ENCODE measurements around a stretch of chr2.

DNA sequence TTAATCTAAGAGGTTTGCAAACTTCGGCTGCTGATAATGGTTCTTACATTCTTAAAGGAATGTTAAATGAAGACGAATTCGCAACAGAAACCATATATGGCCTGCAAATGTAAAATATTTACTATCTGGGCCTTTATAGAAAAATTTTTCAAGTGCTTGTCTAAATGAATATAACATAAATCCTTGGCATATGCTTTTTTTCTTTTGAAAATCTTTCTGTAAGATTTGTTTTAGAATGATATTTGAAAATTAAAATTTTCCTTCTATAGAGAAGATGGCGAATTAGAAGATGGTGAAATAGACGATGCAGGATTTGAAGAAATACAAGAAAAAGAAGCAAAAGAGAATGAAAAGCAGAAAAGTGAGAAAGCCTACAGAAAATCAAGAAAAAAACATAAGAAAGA, 24.2 kb downstream of the ZC3H6 start:
- RAMPAGE, long total RNA, result no peak
- RRBS, result no CpG with 5 or more reads among the region's 5 CpGs

DNA sequence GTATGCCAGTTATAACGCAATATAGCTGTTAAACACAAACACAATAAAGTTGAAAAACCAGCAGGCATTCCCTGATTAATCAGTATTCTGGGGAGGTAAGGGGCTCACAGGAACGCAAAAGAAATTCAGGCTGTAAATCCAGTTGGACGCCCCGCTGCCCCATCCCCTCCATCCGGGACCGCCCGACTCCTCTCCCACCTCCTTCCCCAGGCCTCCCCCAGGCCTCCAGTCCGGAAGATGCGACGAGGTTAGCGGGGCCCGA, 654 bp upstream of the POLR1B start:
- RAMPAGE, long total RNA, result no peak
- RRBS, result under 1% methylated on average over 8 of the region's 12 CpGs

- RAMPAGE, long total RNA, result no peak
- RRBS, result no CpG with 5 or more reads among the region's 5 CpGs
These were observed 607 bp downstream of the POLR1B start for GRCh38 chr2:112543014-112543129.

DNA sequence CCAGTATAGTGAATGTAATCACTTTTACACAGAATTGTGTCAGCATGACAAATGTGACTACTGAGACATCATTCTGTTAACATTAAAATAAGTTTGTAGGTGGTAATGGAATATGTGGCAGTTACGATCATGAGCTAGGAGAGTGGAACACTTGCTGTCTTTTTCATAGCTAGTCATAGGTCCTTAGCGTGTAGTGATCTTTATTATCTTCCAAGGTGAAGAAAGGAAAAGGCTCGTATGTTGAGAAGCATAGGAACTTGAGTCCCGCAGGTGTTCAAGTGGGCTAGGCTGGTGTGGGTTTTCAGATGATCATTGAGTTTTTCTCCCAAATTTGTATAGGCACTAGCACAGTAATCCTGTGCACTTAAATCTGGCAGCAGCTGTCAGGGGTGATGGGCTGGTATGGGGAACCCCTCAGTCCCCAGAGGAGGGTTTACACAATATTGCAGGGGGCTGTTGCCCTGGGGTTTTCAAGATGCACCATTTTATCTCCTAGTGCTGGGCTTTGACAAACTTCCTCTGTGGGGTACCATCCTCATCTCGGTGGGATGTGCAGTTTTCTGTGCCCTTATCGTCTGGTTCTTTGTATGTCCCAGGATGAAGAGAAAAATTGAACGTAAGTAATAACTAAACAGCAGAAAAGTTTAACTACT, 11.0 kb downstream of the SLC20A1 start:
- RAMPAGE, long total RNA, result no peak
- RRBS, result no CpG with 5 or more reads among the region's 7 CpGs

DNA sequence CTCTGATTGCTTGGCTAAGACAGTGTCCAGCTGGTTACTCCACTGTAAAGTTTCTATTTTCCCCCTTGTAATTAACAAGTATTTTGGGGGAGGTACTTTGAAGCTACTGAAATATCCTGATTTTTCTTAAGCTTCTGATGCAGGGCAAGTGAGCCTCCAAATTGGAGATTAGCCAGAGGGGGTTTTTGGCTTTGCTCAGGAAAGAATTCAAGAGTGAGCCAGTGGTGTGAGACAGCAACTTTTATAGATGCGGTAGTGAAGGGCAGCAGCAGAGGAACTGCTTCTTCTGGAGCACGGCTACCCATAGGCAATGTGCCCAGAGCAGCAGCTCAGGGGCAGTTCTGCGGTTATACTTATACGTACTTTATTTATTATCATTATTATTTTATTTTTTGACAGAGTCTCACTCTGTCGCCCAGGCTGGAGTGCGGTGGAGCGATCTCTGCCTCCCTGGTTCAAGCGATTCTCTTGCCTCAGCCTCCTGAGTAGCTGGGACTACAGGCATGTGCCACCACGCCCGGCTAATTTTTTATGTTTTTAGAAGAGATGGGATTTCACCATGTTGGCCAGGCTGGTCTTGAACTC, 19.8 kb upstream of the NT5DC4 start:
- RAMPAGE, long total RNA, result no peak
- RRBS, result no CpG with 5 or more reads among the region's 10 CpGs

GRCh38 chr2:112782601-112782874, 1.8 kb downstream of the IL1A start:
- RAMPAGE, long total RNA, result no peak

DNA sequence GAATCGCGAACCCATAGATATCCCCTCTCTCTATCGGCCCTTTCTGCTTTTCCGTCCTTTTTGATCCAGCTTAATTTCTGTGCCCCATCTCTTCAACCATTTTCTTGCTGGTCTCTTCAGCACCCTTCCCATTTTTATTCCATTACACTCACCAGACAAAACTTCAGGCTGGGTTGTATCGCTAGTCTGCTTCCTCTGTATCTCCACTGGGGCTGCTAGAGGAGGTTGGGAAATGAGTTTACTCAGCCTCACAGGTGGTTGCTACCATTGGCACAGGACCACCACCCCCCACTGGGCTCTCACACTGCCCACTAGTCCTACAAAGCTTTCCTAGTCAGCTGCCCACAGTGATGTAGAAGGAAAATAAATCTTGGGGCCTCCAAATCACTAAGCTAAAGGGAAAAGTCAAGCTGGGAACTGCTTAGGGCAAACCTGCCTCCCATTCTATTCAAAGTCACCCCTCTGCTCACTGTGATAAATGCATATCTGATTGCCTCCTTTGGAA, 12.2 kb upstream of the IL1B start:
- RAMPAGE, long total RNA, result no peak
- RRBS, result no CpG with 5 or more reads among the region's 5 CpGs

DNA sequence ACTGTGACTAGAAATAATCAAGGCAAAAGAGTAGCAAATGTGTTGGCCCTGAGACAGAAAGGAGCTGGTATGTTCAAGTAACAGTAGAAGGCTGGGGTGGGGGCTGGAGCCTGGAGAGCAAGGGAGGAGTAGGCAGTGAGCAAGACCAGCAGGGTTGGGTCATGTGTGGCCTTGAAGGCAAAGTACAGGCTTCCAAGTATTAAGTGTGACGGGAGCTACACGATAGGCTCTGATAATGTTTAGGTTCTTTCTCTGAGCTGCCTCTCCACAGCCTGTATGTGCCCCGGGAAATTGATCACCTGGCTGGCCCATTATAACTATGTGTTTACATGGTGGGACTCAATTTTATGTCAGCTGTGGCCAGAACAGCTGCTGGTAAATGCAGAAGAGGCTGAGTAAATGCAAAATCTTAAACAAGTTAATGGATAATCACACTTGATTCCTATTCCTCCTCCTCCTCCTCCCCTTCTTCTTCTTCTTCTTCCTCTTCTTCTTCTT, 9.2 kb downstream of the IL1F10 start:
- RAMPAGE, long total RNA, result no peak
- RRBS, result no CpG with 5 or more reads among the region's 3 CpGs

DNA sequence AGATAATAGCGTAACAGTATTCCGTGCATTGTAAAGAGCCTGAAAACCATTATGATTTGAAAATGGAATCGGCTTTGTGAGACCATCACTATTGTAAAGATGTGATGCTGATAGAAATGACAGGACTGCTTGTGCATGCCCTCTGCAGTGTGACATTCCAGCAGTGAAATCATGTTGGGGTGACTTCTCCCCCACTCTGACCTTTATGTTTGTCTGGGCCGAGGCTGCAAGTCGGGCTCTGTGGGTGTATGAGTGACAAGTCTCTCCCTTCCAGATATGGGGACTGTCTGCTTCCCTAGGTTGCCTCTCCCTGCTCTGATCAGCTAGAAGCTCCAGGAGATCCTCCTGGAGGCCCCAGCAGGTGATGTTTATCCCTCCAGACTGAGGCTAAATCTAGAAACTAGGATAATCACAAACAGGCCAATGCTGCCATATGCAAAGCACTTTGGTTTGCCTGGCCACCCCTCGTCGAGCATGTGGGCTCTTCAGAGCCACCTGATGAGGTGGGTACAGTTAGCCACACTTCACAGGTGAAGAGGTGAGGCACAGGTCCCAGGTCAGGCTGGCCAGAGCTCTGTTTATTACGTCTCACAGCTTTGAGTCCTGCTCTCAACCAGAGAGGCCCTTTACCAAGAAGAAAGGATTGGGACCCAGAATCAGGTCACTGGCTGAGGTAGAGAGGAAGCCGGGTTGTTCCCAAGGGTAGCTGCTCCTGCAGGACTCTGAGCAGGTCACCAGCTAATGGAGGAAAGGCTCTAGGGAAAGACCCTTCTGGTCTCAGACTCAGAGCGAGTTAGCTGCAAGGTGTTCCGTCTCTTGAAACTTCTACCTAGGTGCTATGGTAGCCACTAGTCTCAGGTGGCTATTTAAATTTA, 1.1 kb downstream of the IL1RN start:
- RAMPAGE, long total RNA, result no peak
- RRBS, result no CpG with 5 or more reads among the region's 11 CpGs

DNA sequence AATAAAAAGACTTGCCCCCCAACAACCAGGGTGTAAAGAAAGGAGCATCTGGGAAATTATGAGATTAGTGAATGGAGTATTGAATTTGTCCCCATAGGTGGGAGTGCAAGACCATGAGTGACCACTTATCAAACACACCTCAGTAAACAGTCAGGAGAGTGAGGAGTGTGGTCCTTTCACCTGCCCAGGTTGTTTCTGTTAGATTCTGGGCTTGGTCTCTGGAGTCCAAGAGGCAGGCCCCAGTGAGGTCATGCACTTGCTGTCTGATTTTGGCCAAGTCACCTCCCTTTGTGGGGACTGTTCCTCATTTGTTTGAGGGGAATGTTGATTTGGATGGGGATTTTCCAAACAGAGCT, 7.2 kb downstream of the IL1RN start:
- RAMPAGE, long total RNA, result no peak

DNA sequence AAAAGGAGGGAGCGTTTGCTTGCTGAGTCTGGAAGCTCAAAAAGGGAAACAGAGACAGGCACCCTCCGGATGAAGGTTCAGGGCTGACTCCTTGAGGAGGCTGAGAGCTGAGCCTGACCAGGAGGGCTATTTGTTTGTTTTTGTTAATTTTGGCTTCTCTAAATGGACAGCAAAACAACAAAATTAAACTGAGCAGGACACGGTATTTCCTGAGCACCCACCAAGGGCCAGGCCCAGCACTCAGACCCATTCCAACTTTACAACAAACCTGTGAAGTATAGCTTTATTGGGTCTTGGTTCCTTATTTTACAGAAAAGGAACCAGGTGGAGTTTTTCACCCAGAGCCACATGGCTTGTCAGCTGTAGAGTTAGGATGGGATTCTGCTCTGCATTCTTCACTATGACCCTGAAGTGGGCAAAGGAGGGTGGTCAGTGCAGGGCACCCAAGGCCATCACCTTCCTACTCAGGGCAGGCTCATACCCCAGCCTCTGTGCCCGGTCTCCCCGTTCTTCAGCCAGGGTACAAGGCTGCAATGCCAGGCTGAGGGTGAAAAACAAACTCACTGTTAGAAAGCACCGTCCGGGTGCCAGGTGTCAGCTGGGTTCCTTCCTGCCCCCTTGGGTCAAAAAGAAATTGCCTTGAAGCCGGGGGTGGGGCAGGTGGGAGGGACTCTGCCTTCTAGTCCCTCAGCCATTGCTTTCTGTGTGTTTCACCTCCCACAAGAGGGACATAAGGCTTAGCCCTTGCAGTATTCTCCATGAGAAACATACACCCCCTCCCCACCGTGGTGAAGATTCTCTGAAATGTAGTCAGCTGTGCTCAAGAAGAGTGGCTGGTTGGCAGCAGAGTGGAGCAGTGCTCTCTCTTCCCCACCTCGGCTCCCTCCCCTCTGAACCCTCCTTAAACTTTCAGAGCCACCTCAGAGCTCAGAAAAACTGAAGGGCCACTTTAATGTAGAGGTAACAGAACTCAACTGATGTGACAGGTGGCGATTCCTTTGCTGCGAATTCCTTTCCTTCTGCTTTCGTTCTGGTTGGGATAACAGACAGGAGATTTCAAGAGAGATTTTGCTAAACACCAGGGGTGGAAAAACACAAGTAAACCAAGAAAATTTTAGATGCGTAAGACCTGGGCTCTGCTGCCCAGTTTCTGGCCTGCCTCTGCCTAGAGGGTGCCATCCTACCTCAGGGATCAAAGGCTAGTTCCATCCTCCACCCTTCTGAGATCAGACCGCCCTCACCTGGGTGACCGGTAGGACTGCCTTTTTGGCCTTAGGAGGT, 2.3 kb downstream of the PSD4 start:
- RAMPAGE, long total RNA, result no peak
- RRBS, result 65% methylated on average over 5 of the region's 16 CpGs

GRCh38 chr2:113247542-113248200, 31.1 kb downstream of the PAX8 start:
- RAMPAGE, long total RNA, result no peak
- RRBS, result no CpG with 5 or more reads among the region's 4 CpGs

GRCh38 chr2:113249125-113249526, 29.6 kb downstream of the PAX8 start:
- RAMPAGE, long total RNA, result no peak
- RRBS, result 9% methylated on average over 2 of the region's 4 CpGs

- RAMPAGE, long total RNA, result no peak
- RRBS, result no CpG with 5 or more reads among the region's 40 CpGs
These were observed 42.7 kb downstream of the FOXD4L1 start for GRCh38 chr2:113541032-113541701.

GRCh38 chr2:113655828-113656554, 28.9 kb downstream of the RABL2A start:
- RAMPAGE, long total RNA, result no peak
- RRBS, result no CpG with 5 or more reads among the region's 24 CpGs

DNA sequence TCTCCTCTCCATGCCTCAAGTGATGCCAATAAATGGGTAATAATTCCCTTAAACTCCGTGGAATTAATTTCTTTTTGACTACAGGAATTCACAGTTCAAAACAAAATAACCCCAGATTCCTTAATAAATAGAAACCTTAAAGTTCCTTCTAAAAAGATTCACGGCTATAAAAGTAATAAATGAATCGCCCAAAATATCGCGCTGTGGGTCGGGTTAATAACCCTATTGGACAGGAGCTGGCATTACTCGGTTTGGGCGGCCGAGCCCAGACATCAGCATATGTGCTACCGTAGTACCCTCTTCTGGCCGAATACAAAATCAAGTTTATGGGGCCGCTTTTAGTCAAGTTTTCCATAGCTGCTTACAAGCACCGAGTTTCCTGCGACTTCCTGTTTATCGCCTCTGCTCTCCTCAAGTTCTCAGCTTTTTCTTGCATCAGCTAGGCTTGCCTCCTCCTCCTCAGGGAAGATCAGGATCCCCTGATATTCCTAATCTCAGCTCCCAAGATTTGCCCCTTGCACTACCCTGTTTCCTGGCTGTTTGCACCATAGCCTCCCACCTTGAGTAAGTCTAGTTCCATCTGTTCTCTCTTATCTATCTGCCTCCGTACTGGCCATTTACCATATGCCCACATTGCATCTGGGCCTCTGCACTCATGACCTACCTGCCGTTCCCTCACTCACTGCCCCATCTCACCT, 56.2 kb downstream of the SLC35F5 start:
- RAMPAGE, long total RNA, result no peak
- RRBS, result no CpG with 5 or more reads among the region's 17 CpGs

DNA sequence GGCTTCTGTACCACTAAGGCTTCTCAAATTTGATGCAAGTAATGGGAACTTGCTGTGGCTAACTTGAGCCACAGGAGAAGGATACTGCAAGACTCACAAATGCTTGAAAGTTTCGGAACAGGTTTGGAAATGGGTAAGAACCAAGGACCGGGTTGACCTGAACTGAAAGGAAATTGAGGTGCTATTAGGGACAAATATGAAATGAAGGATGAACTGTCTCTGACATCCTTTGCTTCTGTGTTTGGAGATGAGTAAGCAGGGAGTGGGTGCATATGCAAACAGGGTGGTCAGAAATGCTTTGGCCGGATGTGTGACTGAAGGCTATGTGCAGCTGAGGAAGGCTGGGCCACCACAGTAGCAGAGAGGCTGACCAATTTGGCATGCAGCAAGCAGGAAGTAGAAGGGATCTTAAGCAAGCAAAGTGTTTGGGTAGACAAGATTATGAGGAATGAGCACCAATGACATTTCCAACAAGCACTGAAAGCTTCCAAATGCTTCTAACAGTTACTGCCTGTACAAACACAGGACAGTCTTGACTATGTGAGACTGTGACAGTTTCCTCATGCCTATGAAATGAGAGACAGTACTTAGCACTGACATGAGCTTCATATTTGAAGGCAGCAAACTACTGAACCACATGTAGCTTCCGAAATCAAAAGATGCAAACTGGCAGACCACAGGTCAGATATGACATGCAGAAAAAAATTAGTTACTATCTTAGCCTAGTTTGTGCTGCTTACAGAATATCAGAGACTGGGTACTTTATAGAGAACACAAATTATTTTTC, 3.4 kb upstream of the ACTR3 start:
- RAMPAGE, long total RNA, result no peak
- RRBS, result no CpG with 5 or more reads among the region's 4 CpGs

DNA sequence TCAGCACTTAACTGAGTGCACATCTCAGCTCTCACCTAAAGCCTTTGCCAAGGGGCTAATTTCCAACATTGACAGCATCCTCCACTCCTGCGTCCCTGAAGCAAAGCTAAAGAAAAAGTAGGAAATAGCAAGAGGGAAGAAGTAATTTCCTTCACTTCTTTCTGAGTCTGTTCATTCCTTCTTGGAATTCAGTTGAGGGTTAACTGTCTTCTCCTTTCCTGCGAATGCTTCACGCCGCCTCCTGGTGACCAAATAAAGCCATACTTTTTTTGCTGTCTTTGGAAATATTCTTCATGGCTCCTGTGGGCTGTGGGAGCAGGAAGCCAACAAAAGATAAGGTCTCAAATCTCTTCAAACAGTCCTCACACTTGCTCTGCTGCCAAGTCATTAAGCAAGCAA, 100.8 kb downstream of the DPP10 start:
- RAMPAGE, long total RNA, result no peak
- RRBS, result no CpG with 5 or more reads among the region's 4 CpGs

GRCh38 chr2:114662294-114662831, 219.9 kb downstream of the DPP10 start:
- RAMPAGE, long total RNA, result no peak
- RRBS, result no CpG with 5 or more reads among the region's 43 CpGs

DNA sequence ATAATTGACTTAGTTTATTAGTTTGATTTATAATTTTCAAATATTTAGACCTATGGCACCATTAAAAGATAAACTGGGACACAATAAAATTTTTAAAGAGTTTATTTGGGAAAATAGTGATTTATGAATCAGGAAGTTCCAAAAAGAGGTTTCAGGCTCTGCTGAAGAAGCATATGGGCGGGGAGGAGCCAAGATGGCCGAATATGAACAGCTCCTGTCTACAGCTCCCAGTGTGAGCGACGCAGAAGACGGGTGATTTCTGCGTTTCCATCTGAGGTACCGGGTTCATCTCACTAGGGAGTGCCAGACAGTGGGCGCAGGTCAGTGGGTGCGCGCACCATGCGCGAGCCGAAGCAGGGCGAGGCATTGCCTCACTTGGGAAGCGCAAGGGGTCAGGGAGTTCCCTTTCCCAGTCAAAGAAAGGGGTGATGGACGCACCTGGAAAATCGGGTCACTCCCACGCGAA, 289.2 kb upstream of the DDX18 start:
- RAMPAGE, long total RNA, result no peak
- RRBS, result no CpG with 5 or more reads among the region's 19 CpGs